Metastatic Liver Carcinoma in the Lung (tissue), 2 donors: ENCODE measurements around a stretch of chr2.

DNA sequence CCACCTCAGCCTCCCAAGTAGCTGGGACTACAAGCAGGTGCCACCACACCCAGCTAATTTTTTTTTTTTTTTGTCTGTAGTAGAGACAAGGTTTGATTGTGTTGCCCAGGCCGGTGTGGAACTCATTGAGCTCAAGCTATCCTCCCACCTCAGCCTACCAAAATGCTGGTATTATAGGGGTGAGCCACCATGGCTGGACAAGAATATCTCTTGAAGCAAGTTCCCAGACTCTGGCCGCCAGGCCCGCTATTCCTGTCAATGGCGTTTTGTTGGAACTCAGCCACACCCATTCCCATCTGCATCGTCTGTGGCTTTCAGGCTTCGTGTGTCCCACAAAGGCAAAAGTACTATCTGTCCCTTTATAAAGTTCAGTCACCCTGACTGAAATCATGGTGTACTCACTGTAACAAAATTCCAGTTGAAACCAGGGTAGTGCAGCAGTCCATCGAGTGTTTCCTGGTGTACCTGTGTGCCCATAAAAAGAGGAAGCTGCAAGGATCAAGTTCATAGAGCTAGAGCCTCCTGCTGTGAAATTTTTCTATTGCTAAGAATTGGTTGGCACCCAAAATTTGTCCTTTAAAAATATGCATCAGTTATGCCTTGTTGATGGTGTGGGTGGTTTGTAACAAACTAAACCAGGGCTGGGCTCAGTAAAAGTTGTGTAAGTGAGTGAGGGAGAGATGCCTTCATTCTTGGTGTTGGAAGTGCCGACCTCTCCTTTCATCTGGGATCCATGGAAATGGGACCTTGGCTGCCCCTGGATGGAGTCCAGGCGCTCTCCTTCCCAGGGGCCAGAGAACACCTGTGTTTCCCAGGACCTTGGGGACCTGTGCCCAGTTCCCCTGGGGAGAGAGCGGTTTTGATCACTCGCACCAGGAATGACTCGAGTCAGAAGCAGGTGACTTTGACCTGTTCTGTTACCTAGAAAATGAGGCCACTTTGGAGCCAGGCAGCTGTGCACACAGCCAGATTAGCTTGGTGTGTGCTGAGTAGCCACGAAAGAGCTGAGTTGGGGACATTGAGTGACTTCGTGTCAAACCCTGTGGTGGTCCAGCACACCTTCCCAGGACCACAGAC is 97.0 kb downstream of the SH3BP4 start:
- PRO-cap, 2 experiments: peak in 1 of 2 experiments; most common plus-strand start position 476 of the sequence (in 1); most common minus-strand start position 260 of the sequence (in 1)

DNA sequence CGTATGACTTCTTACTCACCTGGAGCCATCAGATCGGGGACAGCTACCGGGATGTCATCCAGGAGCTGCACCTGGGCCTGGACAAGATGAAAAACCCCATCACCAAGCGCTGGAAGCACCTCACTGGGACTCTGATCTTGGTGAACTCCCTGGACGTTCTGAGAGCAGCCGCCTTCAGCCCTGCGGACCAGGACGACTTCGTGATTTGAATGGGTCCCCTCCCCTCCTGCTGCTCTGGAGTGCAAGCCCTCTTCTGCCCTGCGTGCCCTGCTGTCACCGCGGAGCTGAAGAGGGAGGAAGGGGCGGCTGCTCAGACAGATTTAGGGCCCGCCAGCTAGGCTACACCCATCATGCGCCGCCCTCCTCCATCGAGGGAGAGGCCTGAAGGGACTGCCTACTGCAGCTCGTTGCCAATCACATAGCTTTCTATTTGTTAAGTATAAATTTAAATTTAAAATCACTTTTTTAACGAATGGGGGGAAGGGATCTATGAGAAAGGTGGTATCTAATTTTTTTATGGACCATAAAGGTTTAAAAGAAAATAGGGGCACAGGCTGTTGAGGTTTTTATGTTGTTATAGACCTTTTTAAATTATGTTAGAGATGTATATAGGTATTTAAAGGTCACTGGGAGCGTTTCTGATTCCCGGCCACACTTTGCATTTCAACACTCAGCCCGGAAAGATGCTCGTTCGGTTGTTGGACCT is 101.9 kb downstream of the SH3BP4 start:
- PRO-cap, 2 experiments: no peak in any of the 2 experiments

GRCh38 chr2:235495821-235496981 is 2.4 kb downstream of the AGAP1 start:
- PRO-cap, 2 experiments: no peak in any of the 2 experiments

- PRO-cap, 2 experiments: no peak in any of the 2 experiments
Observed at GRCh38 chr2:235666262-235666532, 172.4 kb downstream of the AGAP1 start.

DNA sequence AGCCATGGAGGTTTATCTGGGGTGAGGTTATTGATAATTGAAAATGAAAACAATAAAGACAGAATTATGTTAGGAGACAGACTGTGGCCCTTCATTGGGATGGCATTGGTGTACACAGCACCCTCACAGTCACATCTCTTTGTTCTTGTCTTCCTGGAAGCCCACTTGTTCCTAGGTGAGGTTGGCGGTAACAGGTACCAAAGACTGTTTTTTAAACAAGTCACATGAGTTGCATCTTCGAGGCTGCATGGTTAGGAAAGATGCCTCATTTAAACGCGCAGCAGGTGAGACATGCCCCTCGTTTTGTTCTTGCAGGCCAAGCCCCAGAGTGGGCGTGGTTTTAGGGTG is 175.2 kb downstream of the AGAP1 start:
- PRO-cap, 2 experiments: no peak in any of the 2 experiments

- PRO-cap, 2 experiments: no peak in any of the 2 experiments
Observed at GRCh38 chr2:235807084-235807970, 313.5 kb downstream of the AGAP1 start.

GRCh38 chr2:236125138-236125654 is 43.0 kb downstream of the GBX2 start:
- PRO-cap, 2 experiments: no peak in any of the 2 experiments

GRCh38 chr2:236178533-236179099 is 10.4 kb upstream of the GBX2 start:
- PRO-cap, 2 experiments: no peak in any of the 2 experiments

DNA sequence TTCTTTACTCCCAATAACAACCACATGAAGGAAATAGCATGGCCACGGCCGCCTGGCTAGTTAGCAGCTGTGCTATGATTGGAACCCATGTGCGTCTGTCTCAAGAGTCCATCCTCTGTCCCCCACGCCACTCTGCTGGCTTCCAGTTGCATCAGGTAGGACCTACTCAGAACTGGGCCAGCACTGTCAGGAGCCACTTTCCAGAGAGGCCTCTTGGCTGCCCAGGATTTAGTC is 22.2 kb downstream of the ASB18 start:
- PRO-cap, 2 experiments: no peak in any of the 2 experiments

- PRO-cap, 2 experiments: no peak in any of the 2 experiments
Observed at GRCh38 chr2:236536770-236537401, 29.6 kb upstream of the IQCA1 start.

DNA sequence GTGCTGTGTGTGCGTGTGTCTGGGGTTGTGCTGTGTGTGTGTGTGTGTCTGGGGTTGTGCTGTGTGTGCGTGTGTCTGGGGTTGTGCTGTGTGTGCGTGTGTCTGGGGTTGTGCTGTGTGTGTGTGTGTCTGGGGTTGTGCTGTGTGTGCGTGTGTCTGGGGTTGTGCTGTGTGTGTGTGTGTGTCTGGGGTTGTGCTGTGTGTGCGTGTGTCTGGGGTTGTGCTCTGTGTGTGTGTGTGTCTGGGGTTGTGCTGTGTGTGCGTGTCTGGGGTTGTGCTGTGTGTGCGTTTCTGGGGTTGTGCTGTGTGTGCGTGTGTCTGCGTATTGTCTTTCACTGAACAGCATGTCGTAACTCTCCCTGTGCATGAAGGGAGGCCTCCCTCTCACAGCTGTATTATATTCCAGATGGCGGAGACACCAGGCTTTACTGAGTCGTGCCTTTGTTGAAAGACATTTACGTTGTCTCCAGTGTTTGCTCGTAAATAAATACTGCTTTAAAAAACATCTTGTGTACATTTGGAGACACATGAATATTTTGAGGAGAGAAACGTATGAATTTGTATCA is 5.8 kb downstream of the ACKR3 start:
- PRO-cap, 2 experiments: no peak in any of the 2 experiments

GRCh38 chr2:236758373-236758847 is 188.8 kb downstream of the ACKR3 start:
- PRO-cap, 2 experiments: no peak in any of the 2 experiments

GRCh38 chr2:236776460-236776982 is 206.9 kb downstream of the ACKR3 start:
- PRO-cap, 2 experiments: no peak in any of the 2 experiments

DNA sequence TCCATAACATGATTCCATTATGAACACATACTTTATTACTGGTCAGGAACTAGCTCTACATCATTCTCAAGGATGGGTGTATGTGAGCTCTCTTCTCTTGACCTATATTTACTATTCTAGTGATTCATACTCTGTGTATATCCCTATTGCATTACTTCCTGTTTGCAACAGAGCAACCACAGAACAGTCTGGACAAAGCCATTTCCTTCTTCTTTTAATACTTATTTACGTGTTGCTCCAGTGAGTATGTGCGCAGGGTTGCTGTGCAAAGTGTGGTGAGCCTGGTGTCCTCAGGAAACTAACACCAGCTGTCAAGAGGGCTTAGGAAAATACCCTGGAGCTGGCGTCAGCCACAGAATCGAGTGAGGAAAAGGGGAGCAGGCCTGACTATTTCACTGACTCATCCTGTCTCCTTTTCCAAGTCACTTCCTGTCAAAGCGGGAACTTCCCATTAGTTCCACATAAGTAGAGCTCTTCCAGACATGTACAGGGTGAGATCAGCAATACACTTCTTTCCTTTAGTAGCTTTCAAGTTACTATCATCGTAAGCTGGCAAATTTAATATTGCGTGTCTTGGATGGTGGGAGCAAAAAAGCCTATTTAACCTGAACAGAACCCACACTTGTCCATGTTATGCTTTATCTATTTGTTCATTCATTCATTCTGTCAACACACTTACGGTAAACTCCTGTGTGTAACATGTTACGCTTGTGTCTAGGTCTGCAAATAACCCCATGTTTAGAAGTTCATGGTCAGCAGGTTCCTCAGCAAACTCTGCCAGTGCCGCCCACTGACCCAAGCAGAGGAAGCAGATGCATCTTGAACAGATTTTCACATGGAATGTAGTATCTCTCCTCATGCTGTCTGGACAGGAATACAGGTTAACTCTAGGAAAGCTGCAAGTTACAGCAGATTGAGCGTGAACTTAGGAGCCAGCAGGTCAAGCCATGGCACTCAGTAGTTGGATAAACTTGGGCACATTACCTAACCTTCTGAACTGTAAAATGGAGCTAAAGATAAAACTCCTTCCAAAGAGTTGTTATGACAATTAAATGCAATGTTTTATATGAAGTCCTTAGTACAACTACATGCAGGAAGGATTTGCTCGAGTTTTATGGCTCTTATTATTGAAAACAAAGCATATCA is 213.9 kb upstream of the COPS8 start:
- PRO-cap, 2 experiments: peak in 2 of 2 experiments; most common plus-strand start position 479 of the sequence (in 2)

DNA sequence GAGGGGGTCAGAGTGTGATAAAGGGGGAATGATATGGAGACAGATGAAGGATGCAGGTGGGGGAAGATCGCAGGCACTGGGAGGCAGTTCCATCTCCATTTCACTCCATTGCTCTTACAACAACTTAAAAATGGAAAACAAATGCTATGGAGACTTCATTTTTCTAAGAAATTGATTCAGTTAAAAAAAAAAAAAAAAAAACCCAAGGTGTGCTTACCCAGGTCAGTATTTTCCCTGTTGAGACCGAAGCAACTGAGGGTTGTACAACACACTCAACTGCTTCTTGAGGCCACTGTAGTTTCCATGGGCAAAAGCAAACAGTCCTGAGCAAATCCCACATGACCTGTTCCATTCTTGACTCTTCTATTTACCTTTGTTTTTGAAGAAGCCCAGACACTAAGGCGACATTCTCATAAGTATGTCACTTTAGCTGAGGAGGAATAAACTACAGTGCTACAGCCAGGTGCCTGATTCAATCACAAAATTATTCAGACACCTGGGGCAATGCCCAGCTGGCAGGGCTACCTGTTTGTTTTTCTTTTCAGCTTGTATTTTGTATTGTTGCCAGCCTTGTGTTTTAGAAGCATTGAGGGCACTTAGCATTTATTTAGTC is 99.3 kb upstream of the COPS8 start:
- PRO-cap, 2 experiments: no peak in any of the 2 experiments

- PRO-cap, 2 experiments: no peak in any of the 2 experiments
Observed at GRCh38 chr2:237073463-237073828, 12.2 kb upstream of the COPS8 start.

DNA sequence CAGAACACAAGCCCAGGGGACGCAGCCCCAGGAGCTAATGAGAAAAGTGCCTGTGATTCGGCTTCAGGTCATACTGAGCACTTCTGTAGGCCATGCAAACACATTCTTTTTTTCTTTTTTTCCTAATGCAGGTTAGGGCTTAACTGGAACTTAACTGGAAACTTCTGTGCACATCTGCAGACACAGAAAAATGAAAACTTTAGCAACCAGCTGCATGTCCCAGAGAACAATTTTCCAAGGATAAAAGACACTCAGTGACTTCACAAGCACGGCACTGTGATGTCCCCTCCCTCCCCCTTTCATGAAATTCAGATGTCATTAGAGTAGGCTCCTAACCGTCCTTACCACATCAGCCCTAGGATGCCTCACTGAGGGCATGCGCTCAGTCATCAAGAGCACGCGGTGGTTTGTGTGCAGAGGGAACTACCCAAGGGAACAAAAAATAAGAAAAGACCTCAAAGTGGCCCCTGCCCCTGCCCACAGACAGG is 70.2 kb downstream of the COPS8 start:
- PRO-cap, 2 experiments: no peak in any of the 2 experiments

GRCh38 chr2:237296865-237297323 is 117.1 kb downstream of the COL6A3 start:
- PRO-cap, 2 experiments: no peak in any of the 2 experiments

- PRO-cap, 2 experiments: no peak in any of the 2 experiments
Observed at GRCh38 chr2:237334512-237334992, 79.4 kb downstream of the COL6A3 start.

GRCh38 chr2:237358462-237358784 is 55.5 kb downstream of the COL6A3 start:
- PRO-cap, 2 experiments: no peak in any of the 2 experiments